Umbilical cord (tissue), 2 donors: ENCODE measurements around a stretch of chr15.

- RAMPAGE, long total RNA = no peak
These were observed 5.9 kb downstream of the ZSCAN2 start for GRCh38 chr15:84606659-84607167.

DNA sequence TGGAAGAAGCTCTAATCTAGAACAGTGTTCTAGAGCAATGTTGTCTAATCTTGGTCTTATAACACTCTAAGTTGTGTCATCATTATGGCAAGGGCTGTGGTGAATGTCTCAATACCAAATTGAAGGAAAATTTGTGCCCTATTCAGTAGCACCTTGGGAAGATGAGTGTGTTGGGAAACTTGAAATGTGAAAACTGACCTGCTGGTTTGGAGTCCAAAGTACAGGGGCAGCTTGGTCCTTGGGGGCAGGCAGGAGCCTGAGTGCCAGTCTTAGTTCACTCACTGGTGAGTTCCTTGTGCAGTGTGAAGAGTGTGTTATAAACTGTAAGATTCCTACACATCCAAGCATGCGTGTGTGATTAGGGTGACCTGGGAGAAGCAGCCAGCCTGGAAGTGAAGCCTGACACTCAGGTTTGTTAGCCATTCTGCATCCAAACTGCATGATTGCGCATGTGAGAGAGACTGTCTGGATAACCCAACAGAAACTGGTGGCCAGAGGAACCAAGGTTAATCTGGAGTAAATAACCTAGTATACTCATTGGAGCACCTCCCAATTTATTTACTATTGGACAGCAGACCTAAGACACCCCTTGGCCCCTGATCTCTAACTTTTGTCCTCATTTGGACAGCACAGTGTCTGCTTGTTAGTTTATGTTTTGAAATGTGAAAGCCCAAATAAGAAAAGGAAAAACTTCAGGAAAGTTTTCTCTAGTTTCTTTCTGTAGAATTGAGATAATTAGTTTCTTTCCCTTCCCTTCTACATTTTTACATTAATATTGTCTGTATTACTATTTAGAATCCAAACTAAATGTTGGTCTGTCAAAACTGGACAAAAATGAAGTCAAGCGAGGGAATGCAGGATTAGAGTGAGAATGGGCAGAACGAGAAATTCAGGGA lies 14.8 kb downstream of the ZNF592 start:
- RAMPAGE, long total RNA = no peak

DNA sequence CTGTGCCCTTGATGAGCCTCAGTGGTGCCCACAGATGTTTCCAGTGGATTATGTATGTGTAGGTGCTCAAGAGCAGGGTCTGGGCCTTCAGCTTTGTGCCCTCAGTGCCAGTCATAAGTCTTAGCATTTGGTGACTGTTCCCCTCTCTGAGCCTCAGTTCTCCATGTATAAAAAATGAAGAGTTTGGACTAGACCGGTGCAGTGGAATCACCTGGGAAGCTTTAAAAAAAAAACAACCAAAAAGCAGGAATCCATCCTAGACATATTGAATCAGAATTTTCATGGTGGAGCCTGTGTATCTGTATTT lies 22.0 kb downstream of the ZNF592 start:
- RAMPAGE, long total RNA = no peak

- RAMPAGE, long total RNA = no peak
These were observed 11.2 kb downstream of the ALPK3 start for GRCh38 chr15:84828150-84828942.

- RAMPAGE, long total RNA = no peak
These were observed 17.8 kb downstream of the ALPK3 start for GRCh38 chr15:84834804-84835429.

GRCh38 chr15:84839684-84840540 lies 22.8 kb downstream of the ALPK3 start:
- RAMPAGE, long total RNA = no peak

DNA sequence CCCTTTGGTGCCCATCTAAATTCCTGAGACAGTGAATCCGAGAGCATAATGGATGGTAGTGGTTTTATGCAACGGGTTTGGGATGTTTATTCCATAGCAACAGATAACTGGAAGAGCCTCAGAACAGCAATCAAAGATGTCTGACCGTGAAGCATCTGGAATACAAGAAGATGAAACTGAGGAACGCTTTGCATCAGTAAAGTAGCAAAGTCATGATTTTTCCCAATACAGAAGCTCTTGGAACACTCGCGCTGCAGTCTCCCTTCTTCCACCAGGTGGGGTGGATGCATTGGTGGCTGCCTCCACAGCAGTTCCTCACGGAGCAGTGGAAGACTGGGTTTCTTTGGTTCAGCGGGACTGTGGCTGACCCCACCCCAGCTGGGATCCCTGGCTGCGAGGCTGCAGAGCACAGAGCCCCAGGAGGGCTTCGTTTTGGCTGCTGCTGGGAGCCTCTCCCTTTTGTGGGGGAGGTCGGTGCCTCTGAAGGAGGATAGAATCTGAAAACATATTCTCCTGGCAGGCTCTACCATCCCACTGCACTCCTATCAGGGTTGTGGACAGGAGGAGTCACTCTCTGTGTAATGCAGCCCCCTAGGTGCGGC lies 26.3 kb upstream of the PDE8A start:
- RAMPAGE, long total RNA = no peak

GRCh38 chr15:84979674-84980128 lies 2.0 kb upstream of the PDE8A start:
- RAMPAGE, long total RNA = no peak

GRCh38 chr15:85032705-85033394 lies 51.2 kb downstream of the PDE8A start:
- RAMPAGE, long total RNA = no peak

GRCh38 chr15:85097506-85098167 lies 116.0 kb downstream of the PDE8A start:
- RAMPAGE, long total RNA = no peak

GRCh38 chr15:85168626-85169155 lies 187.0 kb downstream of the PDE8A start:
- RAMPAGE, long total RNA = no peak

GRCh38 chr15:85330793-85331962 lies 49.2 kb upstream of the AKAP13 start:
- RAMPAGE, long total RNA = no peak

DNA sequence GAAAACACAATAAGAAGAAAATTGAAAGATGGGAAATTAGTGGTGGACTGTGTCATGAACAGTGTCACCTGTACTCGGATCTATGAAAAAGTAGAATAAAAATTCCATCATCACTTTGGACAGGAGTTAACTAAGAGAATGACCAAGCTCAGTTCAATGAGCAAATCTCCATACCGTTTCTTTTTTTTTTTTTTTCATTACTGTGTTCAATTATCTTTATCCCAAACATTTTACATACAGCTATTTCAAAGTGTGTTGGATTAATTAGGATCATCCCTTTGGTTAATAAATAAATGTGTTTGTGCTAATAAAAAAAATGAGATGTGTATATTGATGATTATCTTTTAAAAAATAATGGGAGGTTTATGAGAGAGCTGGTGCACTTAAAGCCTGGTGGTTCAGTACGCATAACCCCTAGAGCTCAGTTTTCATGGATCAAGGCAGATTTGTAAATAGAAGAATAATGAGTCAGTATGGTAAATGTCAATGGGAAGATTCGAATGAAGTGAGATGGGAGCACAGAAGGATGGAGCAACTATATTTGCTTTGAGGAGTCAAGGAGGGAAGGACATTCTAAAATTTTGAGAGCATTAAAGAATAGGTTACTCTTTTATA lies 35.2 kb downstream of the AKAP13 start:
- RAMPAGE, long total RNA = no peak

DNA sequence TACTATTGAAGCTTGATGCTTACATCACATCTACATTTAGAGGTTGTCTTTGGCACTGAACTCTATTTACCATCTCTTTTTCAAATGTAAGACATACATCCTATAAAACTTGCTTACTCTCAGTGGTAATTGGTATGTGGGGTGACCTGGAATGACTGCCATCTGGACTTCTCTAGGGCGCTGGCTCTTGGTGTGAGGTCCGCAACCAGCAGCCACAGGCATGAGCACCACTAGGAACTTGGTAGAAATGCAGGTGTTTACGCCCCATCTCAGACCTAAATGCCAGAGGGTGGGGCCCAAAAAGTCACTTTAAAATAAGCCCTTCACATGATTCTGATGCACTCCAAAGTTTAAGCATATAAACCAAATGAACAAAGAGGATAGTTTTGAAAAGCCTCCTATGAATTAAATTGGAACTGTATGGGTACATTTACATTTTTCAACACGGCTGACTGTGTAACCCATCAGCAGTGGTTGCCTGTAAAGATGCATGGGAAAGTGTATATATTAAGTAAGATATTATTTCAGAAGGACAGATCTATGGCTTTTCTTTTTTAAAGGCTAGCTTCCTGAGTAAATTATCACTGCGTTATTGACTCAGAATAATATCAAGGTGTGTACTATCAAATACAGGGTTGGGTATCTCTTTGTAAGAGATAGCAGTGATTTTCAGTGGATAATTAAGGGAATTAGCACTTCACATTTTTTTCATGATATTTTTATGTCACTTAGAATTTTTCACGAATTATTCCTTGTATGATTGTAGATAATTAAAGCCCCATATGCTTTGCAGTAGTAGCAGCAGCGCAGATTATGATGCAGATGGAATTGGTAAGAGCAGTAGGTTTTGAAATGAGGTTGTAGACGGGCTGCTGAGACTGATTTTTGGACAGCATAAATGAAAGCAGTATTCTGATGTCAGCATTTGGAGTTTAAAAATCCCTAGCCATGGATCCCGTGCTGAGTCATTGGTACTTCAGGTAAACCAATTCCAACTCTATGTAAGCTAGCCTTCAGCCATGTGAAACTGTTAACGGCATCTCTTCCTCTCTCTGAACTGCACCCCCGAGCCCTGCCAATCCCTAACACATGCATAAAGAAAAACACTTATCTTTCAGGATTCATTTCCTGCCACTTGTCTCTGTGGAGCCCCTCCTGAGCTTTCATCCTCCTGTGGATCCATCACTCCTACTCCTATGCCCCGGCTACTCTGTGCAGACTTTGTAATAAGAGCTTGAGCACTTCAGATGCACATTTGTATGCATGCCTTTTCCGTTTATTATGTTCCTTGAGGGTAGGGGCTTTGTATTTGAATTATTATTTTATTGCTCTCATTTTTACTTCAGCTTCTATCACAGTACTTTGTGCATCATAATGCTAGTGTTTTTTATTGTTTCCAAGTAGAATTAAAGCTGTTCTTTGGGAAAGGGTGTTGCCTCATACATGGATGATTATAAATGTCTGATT lies 118.7 kb downstream of the AKAP13 start:
- RAMPAGE, long total RNA = no peak

- RAMPAGE, long total RNA = no peak
These were observed 201.9 kb downstream of the AKAP13 start for GRCh38 chr15:85582444-85582641.

DNA sequence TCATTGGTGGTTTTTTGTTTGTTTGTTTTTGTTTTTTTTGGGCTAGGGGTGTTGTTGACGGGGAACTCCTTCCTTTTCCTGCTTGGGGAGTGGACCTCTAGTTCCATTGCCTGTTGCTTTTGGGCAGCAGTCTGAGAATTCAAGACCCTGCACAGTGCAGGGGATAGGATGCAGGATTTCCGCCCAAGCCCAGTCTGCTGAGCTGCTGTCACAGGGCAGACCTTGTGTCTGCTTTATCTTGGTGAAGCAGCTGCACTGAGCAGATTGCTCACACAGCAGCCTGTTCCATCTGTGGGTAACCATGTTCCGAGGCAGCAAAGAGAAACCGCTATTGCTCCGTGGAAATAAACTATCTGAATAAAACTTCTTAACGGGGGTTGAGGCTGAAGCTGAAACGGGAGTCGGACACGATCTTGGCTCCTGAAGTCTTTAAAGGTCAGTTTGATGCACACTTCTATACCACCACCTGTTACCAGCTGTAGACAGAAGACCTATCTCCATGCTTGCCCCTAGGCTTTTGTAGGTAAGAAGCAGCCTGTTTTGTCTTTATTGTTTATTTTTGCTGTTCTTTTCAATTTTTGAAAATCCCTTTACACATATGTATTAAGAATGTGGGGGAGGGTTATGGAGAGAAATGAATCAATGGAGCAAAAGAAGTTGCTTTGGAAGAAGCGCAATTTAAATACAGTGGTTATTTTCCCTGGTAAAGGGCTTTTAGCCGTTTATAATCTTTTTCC lies 202.4 kb downstream of the AKAP13 start:
- RAMPAGE, long total RNA = no peak

- RAMPAGE, long total RNA = no peak
These were observed 178.2 kb downstream of the KLHL25 start for GRCh38 chr15:85616512-85616944.

DNA sequence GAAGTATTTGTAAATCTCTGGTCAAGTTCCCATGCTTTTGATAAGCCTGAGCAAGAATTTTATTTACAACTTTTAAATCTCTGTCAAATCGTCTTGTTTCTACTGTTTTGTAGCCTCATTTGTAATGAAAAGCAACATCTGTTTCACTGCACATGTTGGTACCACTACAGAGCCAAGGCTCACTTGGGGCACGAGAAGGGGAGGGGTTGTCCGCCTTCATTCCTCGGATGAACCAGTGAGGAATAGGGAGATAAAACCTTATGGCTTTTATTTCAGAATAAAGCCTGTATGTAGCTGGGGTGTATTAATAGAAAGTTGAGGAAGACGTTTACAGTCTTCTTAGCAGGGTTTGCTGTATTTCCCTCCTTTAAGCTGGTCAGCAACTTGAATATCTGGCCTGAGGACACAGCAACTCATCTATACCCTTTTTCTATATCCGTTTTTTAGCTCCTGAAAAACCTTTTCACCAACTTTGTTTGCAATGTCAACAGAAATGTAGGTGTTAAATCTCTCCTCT lies 176.8 kb downstream of the KLHL25 start:
- RAMPAGE, long total RNA = no peak

- RAMPAGE, long total RNA = no peak
These were observed 173.7 kb downstream of the KLHL25 start for GRCh38 chr15:85621105-85621379.

GRCh38 chr15:85691138-85692356 lies 103.2 kb downstream of the KLHL25 start:
- RAMPAGE, long total RNA = no peak